Breast (tissue), 4 donors: Measurements from ENCODE around the gene ALG1L2.

DNA sequence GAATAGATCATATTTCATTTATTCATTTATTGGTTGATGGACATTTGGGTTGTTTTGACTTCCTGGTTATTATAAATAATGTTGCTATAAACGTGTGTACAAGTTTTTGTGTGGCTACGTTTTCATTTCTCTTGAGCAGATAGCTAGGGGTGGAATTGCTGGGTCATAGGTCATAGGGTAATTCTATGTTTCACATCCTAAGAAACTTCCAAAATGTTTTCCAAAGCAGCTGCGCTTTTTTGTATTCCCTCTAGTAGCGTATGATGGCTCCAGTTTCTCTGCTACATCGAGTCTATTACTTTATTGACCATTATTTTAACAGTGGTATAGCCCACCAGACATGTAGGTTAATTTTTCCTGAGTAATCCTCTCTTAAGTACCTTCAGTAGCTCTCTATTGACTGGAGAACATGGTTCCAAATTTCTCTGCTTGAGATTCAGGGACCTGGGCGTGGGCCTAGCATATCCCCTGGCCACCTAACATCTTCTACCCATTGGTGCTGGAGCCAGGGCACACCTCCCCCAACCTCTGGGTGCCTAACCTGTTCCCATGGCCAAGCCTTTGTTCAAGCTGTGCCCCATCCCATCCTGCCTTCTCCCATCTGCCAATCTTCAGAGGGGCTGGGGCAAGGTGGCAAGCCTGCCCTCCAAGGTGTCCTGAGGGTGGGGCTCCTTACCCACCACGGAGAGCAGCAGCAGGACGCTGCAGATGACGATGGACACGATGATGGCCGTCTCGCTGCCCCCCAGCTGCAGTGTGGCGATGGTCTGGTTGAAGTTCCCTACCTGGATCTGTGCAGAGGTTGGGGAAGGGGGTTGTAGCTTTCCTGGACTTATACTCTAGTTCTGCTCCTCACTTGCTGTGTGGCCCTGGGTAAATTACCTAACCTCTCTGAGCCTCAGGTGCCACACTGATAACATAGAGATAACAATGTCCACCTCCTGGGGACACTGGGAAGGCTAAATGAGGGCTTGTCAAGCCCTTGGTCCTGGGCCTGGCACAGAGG is 26.5 kb downstream of the H1-8 start:
- PRO-cap, 3 experiments = no peak in any of the 3 experiments
- RRBS = no CpG with 5 or more reads among the region's 13 CpGs

DNA sequence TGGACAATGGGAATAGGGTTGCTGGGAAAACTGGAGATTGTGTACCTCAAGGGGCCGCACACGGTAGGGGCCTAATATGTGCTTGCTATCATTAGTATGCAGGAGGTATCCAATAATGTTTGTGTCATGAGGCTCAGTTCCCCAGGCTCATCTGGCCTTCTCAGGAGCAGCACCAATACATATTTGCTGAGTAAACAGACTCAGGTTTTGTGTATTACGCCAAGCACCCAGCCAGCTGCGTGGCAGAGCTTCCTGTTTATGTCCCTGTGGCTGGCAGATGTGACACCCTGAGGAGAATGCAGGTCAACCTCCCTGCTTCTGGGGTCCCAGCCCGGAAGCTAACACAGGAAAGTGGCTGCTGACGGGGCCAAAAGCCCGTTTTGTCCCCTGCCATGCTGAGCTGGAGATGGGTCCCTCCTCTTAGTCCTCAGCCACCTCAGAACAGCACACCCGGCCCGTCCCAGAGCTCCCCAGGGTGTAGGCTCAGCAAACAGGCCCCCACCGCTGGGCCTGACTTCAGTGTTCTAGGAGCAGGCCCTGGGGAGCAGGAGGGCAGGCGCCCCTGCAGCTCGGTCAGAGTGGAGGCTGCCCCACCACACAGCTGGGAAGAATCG is 29.6 kb downstream of the PLXND1 start:
- PRO-cap, 3 experiments = peak in 3 of 3 experiments; most common plus-strand start position 423 of the sequence (in 3); most common minus-strand start position 153 of the sequence (in 2)
- RRBS = 11% methylated on average over 3 of the region's 13 CpGs

DNA sequence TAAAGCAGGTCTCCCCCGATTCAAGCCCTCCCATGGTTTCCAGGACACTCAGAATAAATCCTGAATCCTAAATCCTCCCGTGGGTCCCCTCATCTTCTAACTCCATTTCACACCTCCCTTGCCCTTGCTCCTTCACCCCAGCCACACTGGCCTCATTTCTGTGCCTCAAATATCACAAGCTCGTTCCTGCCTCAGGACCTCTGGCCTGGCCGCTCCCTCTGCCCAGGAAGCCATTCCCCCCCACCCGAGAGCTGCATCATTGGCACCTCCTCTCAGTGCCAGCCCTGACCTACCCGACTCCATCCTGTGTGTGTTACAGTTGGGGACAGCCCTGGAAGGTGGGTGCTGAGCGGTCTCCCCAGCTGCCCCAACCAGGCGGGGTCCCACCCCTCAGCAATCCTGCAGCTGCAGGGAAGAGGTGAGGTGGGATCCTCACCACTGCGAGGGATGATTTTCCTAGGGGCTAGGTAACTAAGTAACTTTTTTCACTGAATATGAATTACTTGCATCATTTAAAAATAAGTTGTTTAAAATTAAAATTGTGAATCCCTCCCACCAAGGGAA is 14.5 kb downstream of the PLXND1 start:
- PRO-cap, 3 experiments = no peak in any of the 3 experiments
- RRBS = no CpG with 5 or more reads among the region's 9 CpGs

- PRO-cap, 3 experiments = no peak in any of the 3 experiments
- RRBS = no CpG with 5 or more reads among the region's 7 CpGs
Measured at GRCh38 chr3:129614748-129615400, 8.4 kb upstream of the PLXND1 start.

GRCh38 chr3:129616664-129617295 is 10.3 kb upstream of the PLXND1 start:
- PRO-cap, 3 experiments = no peak in any of the 3 experiments
- RRBS = no CpG with 5 or more reads among the region's 6 CpGs

- PRO-cap, 3 experiments = no peak in any of the 3 experiments
- RRBS = no CpG with 5 or more reads among the region's 3 CpGs
Measured at GRCh38 chr3:129664177-129664608, 57.7 kb upstream of the PLXND1 start.

DNA sequence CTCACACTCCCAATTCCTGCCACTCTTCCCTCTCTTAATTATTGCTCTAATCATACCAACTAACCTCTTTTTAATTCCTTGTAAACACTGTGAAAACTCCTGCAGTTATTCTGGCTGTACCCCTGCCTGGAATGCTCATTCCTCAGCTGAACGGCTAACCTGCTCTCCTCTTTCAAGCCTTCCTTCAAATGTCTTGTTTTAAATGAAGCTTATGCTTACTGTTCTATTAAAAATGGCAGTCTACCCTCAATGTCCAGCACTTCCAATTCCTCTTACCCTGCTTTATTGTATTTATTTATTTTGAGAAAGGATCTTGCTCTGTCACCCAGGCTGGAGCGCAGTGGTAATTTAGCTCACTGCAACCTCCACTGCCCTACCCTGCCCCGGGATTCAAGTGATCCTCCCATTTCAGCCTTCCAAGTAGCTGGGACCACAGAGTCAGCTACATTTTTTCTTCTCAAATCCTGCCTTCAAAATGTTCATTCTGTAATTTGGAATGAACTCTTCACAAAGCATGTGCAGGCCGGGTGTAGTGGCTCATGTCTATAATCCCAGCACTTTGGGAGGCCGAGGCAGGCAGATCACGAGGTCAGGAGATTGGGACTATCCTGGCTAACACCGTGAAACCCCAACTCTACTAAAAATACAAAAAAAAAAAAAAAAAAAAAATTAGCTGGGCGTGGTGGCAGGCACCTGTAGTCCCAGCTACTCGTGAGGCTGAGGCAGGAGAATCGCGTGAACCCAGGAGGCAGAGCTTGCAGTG is 114.8 kb upstream of the PLXND1 start:
- PRO-cap, 3 experiments = no peak in any of the 3 experiments
- RRBS = 100% methylated on average over 1 of the region's 11 CpGs

DNA sequence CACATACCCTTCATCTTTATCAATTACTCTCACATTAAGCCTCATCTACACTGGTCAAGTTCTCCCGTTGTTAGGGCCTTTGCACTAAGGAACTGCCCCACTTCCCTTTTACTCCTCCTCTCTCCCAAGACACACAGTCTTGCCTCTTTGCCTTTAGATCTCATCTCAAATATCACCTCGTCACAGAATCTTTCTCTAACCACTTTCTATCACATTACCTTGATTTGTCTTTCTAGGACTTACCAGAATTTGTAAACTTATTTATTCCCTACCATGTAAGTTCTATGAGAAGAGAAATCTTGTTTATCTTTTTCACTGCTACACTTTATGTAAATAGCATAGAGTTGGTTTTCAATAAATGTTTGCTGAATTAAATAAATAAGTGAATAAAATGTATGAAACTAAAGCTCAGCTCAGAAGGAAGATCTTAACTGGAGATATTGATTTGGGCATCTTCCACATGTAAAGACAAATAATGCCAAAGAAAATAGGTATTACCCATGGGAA is 117.5 kb downstream of the TMCC1 start:
- PRO-cap, 3 experiments = no peak in any of the 3 experiments
- RRBS = no CpG with 5 or more reads among the region's 2 CpGs

DNA sequence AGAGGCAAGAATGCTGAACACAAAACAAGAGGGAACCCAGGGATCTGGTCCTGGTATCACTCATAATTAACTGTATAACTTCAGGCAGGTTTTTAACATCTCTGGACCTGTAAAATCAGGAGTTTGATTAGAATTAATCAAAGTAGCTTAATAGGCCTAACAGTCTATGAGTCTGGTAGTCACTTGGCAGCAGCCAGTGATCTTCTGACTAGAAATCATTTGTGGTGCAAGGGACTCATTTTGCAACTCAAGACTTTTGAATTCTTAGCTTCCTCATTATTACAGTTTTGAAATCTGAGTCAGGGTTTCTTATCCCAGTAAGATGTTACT is 70.9 kb downstream of the TMCC1 start:
- PRO-cap, 3 experiments = no peak in any of the 3 experiments

DNA sequence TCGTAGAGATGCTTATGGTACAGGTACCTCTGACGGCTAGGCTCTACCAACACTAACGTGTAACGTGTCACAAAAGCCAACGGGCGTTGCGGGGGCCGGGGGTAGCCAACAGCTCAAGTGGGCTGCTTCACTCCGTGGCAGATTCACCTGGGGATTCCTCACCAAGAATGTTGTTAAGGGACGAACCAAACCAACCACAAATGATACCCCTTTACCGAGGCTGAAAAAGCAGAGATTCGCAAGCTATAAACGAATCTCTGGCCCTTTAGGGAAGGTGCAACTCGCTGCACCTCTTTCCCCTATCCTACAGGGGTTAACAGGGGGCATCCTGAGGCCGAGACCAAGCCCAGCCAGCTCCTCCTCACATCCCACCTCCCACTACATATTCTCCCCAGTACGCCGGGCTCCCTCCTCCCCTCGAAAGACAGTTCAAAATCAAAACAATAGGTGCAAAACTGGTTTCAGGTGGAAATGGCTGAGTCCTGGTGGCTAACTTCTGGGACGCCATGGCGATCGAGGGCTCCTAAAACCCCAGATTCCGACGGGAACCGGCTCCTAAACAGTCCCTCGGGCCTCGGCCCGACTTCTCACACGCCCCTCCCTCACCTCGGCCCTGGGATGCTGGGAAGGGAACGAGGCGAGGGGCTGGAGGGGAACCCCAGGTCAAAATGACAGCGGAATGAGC is 793 bp downstream of the TMCC1 start:
- PRO-cap, 3 experiments = peak in 2 of 3 experiments; most common plus-strand start position 458 of the sequence (in 2); most common minus-strand start position 379 of the sequence (in 1)
- RRBS = no CpG with 5 or more reads among the region's 32 CpGs

DNA sequence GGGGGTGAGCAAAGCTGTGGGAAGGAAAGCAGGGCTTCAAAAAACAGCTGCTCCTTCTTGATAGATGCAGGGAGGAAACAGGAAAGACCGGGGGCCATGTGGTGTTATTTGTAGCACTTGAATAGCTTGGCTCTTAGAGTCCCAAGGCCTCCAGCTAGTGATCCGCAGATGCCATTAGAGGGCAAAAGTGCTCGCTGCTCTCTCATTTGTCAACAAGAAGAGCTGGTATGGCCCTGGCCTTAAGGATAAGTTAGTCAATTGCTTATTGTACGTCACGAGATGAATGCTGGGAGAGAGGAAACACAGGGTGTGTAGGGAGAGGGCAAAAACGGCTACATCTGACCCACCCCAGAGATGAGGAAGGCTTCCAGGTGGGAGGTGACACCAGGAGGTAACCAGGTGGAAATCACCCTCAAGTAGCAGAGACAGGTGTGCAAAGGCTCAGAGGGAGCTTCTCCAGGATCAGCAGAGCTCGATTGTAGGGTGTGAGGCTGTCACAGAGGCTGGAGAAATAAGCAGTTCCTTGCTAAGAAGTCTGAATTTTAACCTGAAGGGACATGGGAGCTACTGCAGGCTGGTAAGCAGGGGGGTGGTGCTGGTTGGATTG is at the start of gene ALG1L2:
Gene ALG1L2 (plus strand): TSS at position 372 of the 607 bp plus-strand sequence.
- PRO-cap, 3 experiments = no peak in any of the 3 experiments
- RRBS = no CpG with 5 or more reads among the region's 7 CpGs

DNA sequence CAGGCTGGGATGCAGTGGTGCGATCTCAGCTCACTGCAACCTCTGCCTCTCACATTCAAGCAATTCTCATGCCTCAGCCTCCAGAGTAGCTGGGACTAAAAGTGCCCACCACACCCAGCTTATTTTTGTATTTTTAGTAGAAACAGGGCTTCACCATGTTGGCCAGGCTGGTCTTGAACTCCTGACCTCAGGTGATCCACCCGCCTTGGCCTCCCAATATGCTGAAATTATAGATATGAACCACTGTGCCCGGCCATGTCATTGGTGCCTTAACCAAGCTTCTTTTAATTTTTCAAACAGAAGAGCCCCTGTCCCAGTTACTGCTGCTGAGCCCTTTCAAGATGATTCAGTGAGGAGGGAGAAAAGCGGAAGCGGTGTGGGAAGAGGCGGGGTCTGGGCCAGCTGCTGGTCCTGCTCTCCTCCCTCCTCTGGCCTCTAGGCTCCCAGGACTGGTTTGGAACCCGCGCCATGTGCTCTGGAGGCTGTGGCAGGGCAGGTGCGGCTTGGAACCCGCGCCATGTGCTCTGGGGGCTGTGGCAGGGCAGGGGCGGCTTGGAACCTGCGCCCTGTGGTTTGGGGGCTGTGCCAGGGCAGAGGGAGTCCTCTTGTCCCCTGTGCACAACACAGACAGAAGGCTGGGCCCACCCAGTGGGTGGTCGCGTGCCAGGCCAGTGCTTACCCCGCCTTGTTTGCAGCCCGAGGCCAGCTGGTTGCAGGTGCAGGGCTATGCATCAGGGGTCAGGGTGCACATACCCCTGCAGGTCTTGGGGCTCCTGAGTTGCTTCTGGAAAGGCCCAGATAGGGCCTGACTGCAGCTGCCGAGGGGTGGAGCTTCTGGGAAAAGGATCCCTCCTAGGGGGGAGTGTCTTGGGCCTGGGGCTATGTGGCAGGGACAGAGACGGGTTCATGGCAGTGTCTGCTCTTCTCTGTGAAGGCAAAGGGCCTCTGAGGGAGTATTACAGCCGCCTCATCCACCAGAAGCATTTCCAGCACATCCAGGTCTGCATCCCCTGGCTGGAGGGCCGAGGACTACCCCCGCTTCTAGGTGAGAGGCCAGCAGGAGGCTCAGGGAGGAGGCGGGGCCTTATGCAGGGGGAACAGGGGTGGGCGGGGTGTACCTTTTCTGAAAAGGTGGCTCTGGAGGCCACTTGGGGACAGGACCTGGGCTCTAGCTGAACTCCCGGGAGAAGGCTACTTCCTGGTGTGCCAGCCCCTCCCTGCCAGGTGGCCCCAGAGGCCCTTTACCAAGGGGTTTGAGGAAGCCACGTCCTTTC is 12.3 kb downstream of the ALG1L2 start:
- PRO-cap, 3 experiments = no peak in any of the 3 experiments
- RRBS = no CpG with 5 or more reads among the region's 26 CpGs

DNA sequence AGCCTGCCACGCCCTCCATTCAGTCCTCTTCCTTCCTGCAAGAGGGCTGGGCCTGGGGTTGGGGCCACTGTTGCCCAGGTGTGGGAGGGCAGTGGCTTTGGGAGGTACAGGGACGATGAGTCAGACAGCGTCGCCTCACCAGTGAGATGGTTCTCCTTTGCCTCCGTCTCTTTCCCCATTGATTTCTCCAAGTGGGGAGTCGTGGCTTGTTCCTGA is 13.0 kb downstream of the ALG1L2 start:
- PRO-cap, 3 experiments = no peak in any of the 3 experiments
- RRBS = no CpG with 5 or more reads among the region's 6 CpGs

DNA sequence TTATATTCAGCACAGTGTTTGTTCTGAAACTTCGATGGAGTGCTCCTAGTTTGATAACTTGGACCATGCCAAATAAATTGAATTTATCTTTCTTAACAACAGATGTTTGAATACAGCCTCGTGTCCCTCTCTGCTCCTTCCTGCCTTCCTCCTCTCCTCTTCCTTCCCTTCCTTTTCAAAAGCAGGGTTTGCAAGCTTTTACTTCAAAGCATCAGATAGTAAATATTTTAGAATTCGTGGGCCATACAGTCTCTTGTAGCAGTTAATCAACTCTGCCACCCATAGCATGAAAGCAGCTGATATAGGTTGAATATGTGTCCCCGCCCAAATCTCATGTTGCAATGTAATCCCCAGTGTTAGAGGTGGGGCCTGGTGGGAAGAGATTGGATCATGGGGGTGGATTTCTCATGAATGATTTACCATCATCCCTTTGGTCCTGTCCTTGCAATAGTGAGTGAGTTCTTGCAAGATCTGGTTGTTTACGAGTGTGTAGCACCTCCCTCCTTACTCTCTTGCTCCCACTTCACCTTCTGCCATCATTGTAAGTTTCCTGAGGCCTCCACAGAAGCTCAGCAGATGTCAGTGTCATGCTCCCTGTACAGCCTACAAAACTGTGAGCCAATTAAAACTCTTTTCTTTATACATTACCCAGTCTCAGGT is 102.6 kb downstream of the ALG1L2 start:
- PRO-cap, 3 experiments = no peak in any of the 3 experiments
- RRBS = no CpG with 5 or more reads among the region's 5 CpGs

- PRO-cap, 3 experiments = no peak in any of the 3 experiments
- RRBS = no CpG with 5 or more reads among the region's 3 CpGs
Measured at GRCh38 chr3:130708099-130708954, 38.3 kb downstream of the PIK3R4 start.

GRCh38 chr3:130733039-130733497 is 13.6 kb downstream of the PIK3R4 start:
- PRO-cap, 3 experiments = no peak in any of the 3 experiments
- RRBS = no CpG with 5 or more reads among the region's 2 CpGs

DNA sequence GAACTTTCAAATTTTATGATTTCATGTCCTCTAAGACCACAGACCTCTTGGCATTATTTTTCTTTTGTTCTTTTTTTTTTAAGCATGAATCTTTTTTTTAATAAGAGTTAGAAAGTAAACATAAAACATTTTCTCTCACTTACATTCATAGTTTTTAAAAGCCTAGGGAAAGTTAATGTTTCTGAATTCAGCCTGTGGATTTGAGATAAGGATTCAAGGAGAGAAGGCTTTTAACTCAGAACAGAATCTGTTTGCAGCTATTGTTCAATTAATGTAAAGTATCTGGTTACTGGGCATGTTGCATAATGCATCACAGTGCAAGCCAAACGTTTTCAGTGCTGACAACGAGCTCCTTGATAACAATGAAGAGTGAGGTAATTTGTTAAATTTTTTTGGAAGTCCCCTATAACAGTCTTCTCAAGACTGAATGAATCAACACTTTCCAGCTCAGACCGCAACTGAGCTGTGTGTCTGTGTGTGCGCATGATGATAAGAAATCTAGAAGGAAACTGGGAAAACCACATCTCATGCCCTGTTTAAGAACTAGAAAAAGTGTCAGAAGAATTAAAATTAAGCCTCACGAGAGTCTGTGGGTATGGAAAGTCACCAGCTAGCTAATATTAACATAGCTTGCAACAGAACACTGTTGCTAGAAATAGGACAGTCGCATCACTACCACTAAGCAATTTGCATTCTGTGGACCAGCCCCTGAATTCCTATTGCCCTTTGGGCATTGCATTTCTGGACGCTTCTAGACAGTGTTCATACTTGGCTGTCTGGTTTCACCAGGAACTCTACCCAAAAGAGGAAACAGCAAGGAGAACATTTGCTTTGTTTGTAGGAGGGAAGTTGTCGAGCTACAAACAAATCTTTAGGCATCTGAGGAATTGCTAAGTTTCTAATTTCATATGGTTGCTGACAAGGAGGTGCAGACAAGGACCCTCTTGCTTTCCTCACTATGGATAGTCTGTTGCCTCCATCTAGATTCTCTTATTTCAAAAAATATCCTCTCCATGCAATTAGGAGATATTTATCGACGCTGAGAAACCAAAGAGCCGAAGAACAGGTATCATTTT is 43.7 kb upstream of the ATP2C1 start:
- PRO-cap, 3 experiments = peak in 2 of 3 experiments; most common plus-strand start position 765 of the sequence (in 1)
- RRBS = no CpG with 5 or more reads among the region's 11 CpGs

DNA sequence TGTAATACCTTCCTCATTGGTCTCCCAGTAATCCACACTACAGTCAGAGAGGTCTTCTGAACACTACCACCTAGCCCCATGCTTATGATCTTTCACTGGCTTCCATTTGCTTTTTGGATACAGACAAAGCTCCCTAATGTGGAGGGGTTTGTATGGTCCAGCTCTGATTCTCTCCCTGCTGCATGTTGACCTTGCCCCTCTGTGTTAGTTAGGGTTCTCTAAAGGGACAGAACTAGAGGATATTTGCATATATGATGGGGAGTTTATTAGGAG is 36.4 kb upstream of the ATP2C1 start:
- PRO-cap, 3 experiments = no peak in any of the 3 experiments

DNA sequence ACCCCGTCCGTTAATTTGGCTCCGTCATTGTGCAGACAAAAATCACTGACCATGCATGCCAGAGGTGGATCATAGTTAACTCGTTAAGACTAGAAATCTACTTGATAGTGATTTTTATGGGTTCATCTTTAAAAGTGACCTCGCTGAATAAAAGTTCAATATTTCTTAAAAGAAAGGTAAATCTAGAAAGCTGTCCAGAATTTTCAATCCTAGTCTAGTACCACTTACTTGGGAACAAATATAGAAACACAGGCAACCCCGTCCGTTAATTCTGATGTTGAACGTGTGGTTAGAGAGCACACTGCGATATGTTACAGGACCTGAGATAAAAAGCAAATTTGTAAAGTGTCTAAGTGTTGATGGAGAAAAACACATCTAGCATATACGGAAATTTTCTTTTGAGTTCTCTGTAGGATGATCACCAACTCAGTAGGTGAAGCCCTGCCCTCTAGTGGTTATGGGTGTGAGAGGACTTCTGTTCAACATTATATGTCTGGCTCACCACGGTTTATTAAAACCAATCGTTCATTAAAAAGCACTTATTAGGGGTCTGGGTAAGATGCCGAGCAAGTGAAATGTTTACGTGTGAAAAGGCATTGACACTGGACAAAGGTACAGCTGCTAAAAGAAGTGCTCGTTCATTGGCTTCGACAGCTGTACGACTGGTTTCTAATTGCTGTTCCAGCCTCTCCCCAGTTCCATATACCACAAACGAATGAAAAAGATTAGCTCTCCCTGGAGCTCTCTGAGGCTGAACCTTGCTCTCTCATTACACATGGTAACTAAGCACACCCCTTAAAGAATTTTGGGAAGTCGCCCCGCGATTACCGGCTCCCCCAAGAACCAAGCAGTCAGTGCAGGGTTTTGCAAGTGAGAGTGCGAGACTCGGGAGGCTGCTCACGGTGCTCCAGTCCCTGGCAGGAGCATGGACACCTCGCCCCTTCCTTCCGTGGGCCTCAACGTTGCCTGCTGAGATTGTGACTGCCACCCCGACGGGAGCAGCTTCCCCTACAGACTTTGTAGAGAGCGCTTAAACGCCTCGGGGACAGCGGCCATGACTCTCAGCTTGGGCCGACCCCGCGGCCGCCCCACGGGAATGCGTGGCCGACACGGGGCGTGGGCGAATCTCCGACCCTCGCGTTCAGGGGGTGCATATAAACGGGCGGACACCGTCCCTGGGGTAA is 864 bp upstream of the ATP2C1 start:
- PRO-cap, 3 experiments = peak in 3 of 3 experiments; most common plus-strand start position 873 of the sequence (in 3); most common minus-strand start position 856 of the sequence (in 3)
- RRBS = no CpG with 5 or more reads among the region's 50 CpGs

- PRO-cap, 3 experiments = no peak in any of the 3 experiments
- RRBS = no CpG with 5 or more reads among the region's 7 CpGs
Measured at GRCh38 chr3:131042295-131042813, 15.7 kb downstream of the NEK11 start.